Neural progenitor cell (in vitro differentiated cells): ENCODE measurements around the gene ERGIC1.

GRCh38 chr5:172616695-172617178, 24.3 kb upstream of the NEURL1B start:
- RAMPAGE, long total RNA = no peak

DNA sequence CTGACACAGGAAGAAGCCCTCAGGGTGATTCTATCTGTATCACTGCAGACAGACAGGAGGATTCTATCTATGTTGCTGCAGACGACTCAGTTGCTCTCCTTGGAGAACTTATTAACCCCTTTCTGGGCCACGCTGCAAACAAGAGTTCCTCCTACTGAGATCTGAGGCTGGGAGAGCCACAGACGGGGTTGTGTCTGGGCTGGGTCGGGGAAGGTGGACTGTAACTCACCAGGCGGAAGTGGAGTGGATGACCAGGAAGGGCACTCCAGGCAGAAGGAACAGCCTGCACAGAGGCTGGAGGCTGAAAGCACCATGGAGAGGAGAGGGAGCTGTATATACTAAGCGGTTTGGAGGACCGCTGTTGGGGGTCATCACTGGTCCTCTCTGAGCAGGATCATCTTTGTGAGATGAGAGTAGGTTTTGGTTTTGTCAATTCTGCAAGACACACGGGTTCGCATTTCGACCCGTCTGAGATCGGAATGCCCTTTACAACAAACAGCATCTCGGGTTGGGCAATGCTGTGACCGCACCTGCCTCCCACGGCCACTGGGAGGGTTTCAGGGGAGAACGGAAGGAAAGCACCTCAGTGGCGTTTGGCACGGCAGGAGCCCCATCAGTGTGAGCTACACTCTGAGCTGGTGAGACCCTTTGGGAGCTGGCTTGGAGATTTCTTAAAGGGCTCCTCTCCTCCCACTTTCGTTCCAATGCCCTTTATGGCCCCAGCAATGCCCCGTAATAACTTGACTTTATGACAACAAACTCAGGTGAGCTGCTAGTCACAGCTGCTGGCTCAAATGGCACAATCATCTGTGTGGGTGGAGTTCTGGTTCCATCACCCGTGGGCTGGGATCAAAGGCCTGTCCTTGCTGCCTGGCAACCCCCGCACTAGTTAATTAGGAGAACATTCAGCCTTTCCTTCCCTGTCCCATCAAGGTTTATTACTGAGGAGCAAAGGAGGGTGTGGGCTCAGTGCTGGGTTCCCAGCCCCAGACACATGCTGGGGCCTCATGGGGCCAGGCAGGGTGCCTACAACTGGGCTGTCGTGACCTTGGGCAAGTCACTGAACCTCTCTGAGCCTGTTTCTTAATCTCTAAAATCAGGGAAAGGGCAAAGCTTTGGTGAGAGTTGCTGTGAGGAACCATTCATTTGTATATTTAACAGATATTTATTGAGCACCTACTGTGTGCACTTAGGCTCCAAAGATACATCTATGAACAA, 18.6 kb upstream of the NEURL1B start:
- RAMPAGE, long total RNA = no peak

GRCh38 chr5:172737510-172737877, 33.5 kb downstream of the DUSP1 start:
- RAMPAGE, long total RNA = no peak

GRCh38 chr5:172776082-172776652, 5.2 kb upstream of the DUSP1 start:
- RAMPAGE, long total RNA = no peak

DNA sequence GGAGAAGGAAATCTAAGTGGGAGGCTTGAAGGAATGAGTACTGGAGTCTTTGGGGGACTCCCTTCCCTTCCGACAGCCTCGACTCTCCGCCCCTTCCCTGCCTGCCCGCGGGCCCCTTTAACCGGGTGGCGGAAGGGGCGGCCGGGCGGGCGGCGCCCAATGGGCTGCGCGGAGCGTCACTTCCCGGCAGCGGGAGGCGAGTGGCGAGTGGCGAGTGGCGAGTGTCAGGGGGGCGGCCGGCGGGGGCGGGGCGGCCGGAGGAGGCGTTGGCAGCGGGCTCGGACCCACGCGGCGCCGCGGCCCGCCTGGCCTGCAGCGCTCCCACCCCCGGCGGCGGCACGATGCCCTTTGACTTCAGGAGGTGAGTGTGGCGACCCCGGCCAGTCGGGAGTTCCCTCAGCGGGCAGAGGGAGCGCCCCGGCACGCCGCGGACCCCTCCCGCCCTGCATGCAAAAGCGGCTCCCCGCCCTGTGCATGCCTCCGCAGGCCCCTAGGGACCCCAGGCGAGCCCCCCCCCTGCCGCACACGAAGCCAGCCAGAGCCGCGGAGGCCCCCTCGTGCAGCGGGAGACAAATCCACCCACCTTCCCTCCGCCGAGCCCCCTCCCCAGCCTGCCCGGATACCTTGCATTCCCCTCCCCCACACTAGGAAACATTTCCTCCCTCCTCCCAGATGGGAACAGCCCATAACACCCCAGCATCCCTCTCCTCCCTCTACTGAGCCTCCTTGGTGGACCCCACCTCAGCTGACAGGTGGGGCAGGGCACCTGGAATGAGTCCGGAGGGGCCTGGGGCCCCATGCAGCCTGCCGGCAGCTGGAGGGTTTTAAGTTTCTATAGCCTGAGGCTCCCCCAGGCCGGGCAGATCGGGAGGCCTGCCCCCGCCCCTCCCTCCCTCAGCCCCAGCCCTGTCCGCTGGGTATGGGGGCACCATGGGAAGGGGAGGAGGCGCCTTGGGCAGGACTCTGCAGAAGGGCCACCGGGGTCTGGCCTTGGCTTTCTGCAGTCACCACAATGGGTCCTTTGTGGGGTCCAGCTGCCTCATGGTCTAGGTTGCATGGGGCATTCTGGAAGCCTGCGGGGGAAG, at the start of gene ERGIC1:
ERGIC1 (plus strand) TSS at position 179 of the 1,085 bp plus-strand sequence.
- RAMPAGE, long total RNA = no peak

DNA sequence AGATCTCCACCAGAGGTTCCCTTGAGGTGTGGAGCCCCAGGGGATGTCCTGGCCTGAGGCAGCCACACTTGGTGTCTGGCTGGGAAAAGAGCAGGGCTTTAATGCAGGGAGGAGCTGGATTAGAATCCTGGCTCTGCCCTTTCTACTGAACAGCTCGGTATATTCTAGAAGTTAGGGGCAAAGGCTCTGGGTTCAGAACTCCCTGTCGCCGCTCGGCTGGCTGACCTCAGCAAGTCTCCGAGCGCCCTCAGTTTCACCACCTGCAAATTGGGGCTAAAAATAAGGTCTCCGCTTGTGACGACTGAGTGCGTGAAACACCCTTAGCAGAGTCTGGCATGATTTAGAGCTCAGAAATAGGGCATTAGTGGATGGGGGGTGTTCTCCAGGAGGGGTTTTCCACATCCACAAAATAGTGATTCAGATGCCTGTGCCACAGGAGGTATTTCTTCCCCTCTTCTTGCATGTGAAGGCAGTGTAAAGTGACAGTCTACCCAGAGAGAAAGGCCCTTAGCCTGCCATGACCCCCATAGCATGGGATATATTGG, 1.2 kb downstream of the ERGIC1 start:
- RAMPAGE, long total RNA = no peak

- RAMPAGE, long total RNA = no peak
Measured at GRCh38 chr5:172840016-172840726, 6.1 kb downstream of the ERGIC1 start.

GRCh38 chr5:172844945-172845748, 11.1 kb downstream of the ERGIC1 start:
- RAMPAGE, long total RNA = no peak

GRCh38 chr5:172853454-172854032, 19.5 kb downstream of the ERGIC1 start:
- RAMPAGE, long total RNA = no peak

GRCh38 chr5:172858388-172859410, 24.6 kb downstream of the ERGIC1 start:
- RAMPAGE, long total RNA = no peak

DNA sequence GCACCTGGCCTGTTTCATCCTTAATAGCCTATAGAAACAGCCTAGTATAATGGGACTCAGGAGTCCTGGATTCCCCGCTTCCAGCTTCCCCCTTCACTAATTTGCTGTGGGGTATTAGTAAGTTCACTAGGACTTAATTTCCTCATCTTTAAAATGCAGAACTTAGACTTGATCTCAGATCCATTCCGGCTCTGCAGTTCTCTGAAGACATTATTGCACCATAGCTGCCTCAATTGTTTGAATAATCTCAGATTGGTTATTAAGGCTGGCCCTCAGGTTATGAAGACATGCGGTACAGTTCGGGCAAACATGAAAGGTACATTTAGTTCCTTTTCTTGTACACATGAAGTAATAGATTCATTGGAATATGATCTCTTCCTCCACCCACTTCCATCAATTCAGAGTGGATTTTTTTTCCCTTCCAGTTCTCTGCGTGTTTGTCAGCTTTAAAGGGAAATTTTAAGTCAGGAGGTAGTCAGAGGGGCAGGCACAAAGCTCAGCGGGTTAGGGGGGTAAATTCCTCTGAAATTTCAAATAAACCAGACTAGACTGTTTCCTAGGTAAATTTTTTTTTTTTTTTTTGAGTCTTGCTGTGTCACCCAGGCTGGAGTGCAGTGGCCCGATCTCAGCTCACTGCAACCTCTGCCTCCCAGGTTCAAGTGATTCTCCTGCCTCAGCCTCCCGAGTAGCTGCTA, 28.1 kb downstream of the ATP6V0E1 start:
- RAMPAGE, long total RNA = no peak

- RAMPAGE, long total RNA = no peak
Measured at GRCh38 chr5:173245246-173245888, 10.4 kb upstream of the NKX2-5 start.

DNA sequence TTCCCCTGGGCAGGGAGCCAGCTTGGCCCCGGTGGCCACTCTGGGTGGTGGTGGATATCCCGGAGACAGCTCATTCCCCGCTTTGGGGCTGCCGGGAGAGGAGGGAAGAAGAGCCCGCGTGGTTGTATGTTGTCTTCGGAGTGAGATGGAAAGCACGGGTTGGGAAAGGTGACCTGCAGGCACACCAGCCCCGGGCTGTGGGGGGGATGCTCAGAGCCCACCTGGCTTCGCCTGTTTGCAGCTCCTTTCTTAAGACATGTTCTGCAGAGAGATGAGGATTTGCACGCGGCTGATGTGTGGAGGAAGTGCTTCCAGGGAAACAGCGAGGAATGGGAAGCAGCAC, 84.6 kb upstream of the STC2 start:
- RAMPAGE, long total RNA = no peak

DNA sequence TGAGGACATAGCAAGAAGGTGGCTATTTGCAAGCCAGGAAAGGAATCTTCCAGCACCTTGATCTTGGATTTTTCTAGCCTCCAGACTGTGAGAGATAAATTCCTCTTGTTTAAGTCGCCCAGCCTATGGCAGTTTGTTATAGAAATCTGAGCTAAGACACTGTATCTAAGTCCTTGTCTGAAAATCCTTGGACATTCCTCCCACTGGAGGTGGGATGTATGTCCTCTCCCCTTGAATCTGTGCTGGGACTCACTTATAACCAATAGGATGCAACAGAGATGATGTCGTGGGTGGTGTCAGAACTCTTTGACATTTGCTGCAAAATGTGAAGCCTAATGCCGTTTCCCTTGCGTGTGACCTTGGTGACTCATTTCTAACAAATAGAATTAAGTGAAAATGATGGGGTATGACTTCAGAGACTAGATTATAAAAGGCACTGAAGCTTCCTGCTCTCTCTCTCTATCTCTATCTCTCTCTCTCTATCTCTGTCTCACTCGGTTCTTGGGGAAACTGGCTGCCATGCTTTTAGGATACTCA, 126.0 kb upstream of the STC2 start:
- RAMPAGE, long total RNA = no peak

- RAMPAGE, long total RNA = no peak
Measured at GRCh38 chr5:173617008-173617272, 490 bp upstream of the BOD1 start.

- RAMPAGE, long total RNA = no peak
Measured at GRCh38 chr5:173733826-173734558, 117.5 kb upstream of the BOD1 start.

DNA sequence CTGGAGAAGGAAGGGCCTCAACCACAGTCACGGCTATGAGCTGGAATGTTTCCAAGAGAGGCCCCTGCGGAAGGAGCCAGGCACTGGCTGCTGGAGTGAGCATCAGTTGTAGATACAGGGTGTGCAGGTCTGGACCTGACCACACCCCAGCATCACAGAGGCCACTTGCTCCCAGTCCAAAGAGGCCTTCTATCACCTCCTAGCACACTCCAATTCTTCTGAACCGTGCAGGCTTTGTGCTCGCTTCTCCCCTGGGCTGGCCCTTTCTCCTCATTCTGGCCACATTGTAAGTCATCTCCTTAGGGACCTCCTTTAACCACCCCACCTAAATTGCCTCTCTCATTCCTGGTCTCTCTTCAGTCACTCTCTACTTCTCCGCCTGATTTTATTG, 120.8 kb upstream of the BOD1 start:
- RAMPAGE, long total RNA = no peak

DNA sequence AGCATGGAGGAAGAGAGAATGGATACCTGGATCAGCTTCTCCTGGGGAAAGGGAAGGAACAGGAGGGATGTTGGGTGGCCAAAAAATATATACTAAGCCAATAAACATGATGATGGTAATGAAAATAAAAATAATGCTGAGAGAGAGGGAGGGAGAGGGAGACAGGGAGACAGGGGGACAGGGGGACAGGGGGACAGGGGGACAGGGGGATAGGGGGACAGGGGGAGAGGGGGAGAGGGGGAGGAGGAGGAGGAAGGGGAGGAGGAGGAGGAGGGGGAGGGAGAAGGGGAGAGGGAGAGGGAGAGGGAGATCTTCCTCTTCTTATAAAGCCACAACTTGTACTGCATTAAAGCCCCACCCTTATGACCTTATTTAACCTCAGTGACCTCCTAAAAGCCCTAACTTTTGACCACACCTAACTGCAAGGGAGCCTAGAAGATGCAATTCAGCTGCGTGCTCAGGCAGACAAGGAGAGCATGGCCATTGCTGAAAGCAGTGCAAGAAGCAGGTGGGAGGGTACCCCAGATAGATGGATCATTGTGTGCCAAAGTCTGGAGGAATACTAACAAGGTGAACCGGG, 125.2 kb upstream of the BOD1 start:
- RAMPAGE, long total RNA = no peak

DNA sequence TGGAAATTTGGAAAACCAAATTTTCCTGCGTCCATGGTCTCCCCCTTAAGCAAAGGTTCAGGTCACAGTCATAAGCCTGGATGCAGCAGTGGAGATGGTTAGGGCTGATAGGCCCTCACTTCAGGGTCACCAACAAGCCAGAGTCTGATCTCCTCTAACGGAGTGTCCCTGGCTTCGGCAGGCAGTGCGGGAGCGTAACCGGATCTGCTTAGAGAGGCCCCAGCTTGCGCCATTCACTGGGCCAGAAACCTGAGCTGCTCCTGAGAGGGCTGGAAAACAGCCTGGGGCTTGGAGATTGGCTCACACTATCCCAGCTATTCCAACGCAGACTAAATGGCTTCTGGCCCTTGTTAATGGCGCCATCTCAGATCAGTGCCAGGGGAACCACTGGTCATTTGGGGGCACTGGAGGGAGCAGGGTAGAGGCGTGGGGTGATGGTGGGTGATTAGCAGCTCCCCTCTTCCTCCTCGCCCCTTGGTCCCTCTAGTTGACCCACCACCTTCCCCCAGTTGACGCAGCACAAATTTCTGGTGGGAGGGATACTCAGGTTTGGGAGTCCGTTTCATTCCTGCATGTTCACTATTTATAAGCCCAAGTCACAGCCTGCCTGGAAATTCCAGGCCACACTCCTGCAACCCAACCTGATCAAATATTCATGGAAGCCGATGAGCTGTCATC, 134.7 kb upstream of the CPEB4 start:
- RAMPAGE, long total RNA = no peak

DNA sequence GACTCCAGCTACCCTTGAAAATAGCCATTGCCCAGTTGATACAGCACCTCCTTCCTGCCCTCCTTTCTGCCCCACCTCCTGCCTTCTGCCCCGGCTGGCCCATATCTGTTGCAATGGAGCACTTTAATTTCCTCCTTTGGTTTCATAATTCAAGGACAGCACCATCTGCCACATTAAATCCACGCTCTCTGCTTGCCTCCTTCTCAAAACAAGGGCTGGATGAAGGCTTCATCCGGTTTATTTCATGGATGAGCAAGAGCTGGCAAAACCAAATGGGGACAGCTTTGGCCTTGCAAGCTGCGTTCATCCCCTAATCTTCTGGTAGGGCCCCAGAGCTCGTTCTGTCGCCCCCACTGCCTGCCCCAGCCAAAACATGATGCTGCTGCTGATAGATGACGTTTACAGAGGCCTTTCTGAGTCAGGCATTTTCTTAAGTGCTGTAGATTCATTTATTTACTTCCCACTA, 115.8 kb upstream of the CPEB4 start:
- RAMPAGE, long total RNA = no peak